M059J (cell line): ENCODE measurements around the genes AADACL2 and DHX36.

GRCh38 chr3:151733818-151734112 is at the start of gene AADACL2:
Gene AADACL2, plus strand, starts transcription at chr3:151733927.
- RAMPAGE, long total RNA: no peak

GRCh38 chr3:151871580-151872188 is 1.8 kb upstream of the SUCNR1 start:
- RAMPAGE, long total RNA: no peak

- RAMPAGE, long total RNA: no peak
Measured at GRCh38 chr3:151875740-151876206, 2.3 kb downstream of the SUCNR1 start.

DNA sequence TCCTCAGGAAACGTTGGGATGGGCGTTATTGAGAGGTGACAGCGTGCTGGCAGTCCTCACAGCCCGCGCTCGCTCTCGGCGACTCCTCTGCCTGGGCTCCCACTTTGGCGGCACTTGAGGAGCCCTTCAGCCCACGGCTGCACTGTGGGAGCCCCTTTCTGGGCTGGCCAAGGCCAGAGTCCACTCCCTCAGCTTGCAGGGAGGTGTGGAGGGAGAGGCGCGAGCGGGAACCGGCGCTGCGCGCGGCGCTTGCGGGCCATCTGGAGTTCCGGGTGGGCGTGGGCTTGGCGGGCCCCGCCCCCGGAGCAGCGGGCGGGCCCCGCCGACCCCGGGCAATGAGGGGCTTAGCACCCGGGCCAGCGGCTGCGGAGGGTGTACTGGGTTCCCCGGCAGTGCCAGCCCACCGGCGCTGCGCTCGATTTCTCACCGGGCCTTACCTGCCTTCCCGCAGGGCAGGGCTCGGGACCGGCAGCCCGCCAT is 54.5 kb downstream of the SUCNR1 start:
- RAMPAGE, long total RNA: no peak

DNA sequence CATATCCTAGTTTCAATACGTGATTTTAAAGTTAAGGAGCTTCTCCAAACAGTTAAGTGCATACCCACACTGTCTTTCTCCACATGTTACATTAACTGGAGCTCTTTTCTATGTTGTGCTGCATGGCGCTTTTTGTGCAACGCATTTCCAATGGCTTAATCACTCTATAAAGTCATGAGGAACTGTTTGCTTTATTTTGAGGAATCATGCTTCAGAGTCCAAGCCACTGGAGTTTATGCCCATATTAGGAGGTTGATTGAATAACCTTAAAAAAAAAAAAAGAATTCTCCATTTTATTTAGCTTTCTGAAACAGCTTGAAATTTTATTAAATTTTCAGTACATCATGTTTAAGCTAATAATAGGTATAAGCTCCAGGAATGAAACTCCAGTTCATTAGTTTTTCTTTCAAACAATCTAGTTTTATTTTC is 109.4 kb upstream of the MBNL1 start:
- RAMPAGE, long total RNA: no peak

DNA sequence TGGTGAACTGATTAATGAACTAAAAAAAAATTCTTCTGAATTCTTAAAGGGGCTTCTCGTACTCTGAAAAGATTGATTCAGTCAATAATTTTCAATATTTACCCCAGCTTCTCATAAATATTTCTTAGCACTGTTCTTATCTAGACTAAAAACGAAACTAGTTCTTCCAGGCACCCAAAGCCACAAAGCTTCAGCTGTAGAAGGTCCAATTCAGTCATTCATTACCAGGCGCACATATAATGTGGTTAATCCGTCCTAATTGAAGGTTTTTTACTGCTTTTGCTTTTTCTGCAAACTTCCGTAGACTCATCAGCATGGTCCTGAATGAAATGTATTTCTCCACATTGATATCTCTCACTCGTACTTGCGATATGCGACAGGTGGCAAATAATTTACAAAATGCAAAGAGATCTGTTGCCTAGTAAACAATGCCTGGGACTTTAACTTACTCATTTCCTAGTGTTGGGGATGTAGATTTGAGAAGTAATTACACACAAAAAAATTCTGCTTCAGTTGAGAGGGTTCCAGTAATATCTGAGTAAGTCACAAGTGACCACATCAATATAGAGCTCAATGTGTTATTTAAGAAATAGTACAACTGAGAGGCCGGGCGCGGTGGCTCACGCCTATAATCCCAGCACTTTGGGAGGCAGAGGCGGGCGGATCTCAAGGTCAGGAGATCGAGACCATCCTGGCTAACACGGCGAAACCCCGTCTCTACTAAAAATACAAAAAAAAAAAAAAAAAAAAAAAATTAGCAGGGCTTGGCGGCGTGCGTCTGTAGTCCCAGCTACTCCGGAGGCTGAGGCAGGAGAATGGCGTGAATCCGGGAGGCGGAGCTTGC is 74.9 kb upstream of the MBNL1 start:
- RAMPAGE, long total RNA: no peak

GRCh38 chr3:152204898-152205692 is 63.6 kb upstream of the MBNL1 start:
- RAMPAGE, long total RNA: no peak

DNA sequence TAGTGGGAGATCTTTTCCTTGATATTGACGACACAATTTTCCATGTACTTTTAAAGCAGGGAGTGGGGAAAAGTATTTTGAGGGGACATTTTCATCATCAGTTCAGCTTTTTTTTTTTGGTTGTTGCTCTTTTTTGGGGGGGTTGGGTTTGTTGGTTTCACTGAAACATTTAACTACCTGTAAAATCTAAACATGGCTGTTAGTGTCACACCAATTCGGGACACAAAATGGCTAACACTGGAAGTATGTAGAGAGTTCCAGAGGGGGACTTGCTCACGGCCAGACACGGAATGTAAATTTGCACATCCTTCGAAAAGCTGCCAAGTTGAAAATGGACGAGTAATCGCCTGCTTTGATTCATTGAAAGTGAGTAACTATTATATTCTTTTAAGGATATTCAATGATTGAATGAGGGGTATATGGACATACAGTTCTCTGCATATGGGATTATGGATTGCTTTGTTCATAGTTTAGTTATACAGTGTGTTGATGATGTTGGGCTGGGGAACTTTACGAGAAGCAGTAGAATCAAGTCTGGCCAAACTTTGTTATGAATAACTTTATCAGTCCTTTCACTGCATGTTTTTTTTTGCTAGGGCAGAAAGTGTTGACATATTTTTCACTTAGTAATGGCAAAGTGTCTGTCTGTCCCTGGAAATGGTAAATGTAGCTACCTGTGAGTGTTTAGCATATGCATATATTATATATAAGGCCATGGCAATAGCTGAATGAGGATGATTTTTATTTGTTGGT is 31.4 kb downstream of the MBNL1 start:
- RAMPAGE, long total RNA: no peak

GRCh38 chr3:152304169-152304787 is 35.5 kb downstream of the MBNL1 start:
- RAMPAGE, long total RNA: no peak

GRCh38 chr3:152315470-152315964 is 46.8 kb downstream of the MBNL1 start:
- RAMPAGE, long total RNA: no peak

DNA sequence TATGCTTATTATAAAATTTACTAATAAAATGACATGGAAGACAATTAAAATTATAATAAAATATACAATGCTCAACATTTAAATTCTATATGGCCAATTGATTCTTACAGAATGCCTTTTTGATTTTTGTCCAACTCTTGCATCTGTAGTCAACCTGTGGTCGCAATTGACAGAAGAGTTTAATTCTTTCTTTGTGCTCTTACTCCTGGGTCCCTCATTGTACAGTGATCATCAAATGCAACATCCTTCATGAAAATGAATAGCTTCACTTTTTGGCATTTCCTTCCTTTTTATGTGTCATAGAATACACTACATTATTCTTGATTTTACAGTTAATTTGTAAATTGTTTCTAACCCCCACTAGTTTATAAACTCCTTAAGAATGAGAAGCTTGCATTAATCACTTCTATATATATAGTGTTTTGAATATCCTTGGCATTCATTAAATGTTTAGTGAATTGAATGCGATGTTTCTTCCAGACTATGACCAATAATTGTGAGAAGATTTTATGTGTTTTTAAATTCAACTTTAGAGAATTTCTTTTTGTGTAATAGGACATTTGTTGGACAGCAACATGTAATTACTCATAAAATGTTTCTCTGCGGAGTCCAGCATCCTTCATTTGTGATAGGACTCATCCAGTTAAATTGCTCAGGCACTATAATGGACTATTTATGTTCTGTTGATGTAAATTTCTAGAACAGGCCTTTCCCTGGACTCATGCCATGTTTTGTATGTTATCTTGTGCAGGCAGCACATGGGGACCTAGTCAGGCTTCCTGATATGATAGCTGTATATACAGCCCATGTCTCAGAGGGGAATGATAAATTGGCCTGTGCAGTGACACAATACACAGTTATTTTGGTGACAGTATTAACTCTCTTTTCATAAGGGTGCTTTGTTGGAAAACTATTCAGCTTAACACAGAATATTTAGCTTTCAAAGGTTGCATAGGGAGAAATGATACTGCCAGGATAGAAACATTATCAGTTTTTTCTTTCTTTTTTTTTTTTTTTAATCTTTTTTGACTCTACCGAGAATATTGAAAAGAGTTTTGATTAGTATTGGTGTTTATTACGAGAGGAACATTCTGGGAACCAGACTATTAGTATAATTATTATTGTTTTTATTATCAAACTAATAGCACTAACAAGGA is 51.3 kb downstream of the MBNL1 start:
- RAMPAGE, long total RNA: no peak

DNA sequence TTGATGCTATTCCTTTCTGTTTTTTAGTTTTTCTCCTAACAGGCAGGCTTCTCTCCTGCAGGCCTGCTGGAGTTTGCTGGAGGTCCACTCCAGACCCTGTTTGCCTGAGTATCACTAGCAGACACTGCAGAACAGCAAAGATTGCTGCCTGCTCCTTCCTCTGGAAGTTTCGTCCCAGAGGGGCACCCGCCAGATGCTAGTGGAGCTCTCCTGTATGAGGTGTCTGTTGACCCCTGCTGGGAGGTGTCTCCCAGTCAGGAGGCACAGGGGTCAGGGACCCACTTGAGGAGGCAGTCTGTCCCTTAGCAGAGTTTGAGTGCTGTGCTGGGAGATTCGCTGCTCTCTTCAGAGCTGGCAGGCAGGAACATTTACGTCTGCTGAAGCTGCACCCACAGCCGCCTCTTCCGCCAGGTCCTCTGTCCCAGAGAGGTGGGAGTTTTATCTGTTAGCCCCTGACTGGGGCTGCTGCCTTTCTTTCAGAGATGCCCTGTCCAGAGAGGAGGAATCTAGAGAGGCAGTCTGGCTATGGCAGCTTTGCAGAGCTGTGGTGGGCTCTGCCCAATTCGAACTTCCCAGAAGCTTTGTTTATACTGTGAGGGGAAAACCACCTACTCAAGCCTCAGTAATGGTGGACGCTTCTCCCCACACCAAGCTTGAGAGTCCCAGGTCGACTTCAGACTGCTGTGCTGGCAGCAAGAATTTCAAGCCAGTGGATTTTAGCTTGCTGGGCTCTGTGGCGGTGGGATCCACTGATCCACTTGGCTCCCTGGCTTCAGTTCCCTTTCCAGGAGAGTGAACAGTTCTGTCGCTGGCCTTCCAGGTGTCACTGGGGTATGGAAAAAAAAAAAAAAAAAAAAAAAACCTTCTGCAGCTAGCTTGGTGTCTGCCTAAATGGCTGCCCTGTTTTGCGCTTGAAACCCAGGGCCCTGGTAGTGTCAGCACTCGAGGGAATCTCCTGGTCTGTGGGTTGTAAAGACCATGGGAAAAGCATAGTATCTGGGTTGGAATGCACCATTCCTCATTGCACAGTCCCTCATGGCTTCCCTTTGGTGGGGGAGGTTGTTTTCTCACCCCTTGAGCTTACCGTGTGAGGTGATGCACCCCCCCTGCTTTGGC is 104.1 kb downstream of the MBNL1 start:
- RAMPAGE, long total RNA: no peak

DNA sequence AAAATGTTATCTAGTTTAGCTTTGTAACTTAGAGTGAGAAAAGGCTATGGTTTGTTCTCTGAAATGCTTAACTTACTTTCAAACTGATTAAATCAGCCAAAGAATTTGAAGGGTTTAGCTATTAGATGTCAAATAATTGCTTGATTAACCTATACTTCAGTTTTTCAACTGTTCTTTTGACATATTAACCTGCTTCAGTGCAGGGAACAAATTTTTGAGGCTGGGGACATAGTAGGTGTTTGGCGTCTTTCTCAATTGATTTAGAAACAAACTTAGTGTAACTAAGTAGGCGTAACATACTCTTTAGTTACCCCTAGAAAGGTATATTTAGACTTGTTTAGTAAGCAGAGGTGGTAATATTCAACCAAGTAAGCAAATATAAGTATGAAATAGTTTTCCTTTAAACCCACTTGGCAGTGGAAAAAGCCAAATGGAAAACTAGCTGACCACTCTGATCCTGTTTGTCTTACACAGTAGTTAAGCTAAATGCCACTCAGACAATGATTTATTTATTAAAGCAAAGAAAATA is 113.1 kb downstream of the MBNL1 start:
- RAMPAGE, long total RNA: no peak

DNA sequence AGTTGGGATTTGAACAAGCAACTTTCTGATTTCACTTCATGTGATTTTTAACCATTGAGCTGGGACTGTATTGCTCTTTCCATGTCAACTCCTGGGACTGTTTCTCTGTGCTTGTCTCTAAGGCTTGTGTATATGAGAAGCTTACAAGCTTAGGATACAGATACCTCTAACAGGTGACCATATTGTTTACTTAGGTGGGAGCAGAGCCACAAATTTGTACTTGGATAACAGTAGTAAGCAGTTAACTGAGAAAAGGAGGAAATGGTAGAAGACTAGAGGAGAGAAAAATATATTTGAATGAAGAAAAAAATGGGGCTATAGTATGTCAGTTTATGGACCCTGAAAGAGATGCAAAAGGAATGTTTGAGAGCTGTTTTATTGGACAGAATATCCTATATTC is 133.7 kb downstream of the MBNL1 start:
- RAMPAGE, long total RNA: no peak

DNA sequence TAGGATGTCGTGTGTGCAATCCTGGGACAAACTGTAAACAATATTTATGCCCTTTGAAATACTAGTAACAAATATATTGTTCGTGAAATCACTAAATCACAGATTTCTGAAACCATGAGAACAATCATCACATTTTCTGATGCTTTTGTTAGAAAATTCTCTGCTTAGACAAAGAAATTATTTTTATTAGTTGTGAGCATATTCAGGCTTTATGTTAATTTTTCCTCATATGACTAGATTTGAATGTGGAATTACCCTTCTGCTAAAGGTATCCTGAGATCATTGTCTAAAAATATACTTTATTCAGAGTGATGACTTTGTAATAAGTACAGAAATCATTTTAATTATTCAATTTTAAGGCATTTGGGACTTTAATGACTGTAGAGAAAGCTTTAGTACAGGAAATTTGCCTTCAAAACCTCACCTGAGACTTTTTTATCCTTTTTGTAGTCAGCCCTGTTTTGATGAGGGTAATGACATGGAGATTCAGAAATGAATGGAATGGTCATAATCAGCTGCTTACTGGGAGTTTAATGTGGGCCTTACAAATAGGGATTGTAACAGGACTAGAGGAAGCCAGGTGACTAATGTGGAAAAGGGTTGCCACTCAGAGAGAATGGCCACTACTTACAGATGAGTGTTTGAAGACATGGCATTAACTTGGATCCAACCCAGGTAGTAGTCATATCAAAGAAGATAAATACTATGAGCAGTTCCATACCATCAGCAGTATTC is 148.2 kb downstream of the MBNL1 start:
- RAMPAGE, long total RNA: no peak

DNA sequence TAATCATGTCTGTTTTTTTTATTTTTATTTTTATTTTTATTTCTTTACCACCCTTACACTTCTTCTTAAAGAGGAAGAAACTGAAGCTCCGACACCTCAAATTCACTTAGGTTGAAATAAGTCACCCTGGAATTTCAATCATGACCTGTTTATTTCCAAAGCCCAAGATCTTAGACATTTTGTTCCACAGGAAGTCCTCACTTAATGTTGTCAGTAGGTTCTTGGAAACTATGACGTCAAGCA is 390.8 kb downstream of the RAP2B start:
- RAMPAGE, long total RNA: no peak

DNA sequence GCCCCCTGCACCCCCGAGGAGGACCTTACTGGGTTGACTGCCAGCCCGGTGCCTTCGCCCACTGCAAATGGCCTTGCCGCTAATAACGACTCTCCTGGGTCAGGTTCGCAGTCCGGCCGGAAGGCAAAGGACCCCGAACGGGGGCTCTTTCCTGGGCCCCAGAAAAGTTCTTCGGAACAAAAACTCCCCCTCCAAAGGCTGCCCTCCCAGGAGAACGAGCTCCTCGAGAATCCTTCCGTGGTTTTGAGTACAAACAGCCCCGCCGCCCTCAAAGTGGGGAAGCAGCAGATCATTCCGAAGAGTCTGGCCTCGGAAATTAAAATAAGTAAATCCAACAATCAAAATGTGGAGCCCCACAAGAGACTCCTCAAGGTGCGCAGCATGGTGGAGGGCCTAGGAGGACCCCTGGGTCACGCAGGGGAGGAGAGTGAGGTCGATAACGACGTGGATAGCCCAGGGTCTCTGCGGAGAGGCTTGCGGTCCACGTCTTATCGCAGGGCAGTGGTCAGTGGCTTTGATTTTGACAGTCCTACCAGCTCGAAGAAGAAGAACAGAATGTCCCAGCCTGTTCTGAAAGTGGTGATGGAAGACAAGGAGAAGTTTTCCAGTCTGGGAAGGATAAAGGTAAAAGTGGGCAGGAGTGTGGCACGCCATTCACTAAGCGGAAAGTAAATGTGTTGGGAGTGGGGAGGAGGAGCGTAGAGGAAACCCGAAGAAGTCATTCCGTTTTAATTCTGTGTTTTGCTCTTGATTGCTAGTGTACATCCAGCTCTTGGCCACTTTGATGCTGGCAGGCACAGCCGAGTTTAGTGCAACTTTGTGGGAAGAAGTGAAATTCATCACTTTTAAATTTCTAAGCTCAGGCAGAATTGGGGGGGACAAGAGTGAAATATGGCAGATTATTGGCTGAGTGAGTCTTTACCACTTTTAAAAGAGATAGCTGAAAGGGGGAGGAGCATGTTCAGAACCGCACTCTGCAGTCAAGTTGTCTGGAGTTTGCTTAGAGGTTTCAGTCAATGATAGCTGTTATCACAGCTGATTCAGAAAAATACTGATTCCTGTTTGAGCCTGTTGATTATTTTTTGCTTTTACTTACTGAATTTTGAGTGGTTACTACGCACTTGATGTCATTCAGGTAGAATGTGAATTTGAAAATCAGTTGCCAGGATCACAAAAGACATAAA is 1.7 kb downstream of the ARHGEF26 start:
- RAMPAGE, long total RNA: no peak

GRCh38 chr3:154323573-154324940 is at the start of gene DHX36:
Gene DHX36, minus strand, starts transcription at chr3:154324487.
- RAMPAGE, long total RNA: no peak

DNA sequence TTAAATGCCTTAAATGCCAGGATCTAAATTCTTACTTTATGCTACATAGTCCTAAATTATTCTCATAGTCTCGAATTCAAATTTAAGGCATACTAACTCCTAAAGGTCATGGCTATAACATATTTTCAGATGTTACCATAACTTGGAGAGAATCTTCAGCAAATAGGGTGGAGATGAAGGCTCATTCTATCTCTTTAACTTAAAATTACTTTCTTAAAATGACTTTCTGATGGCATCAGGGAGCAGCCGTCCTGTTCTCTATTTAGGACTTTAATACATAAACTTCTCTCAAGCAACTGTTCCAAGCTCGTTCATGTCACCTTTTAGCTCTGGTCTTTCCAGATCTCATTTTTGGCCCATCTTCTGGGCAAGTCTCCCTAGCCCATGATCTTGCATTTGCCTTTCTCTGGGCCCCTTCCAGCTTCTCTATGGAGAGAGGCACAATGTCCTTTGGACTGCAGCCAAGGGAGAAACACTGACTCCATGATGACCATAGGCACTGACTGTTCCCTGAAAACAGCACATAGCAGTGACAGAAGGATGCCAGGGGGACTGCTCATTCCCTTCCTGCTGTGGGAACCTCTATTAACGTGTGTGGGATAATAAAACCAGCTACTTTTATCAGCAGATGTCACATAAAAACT is 60.4 kb downstream of the STRIT1 start:
- RAMPAGE, long total RNA: no peak

DNA sequence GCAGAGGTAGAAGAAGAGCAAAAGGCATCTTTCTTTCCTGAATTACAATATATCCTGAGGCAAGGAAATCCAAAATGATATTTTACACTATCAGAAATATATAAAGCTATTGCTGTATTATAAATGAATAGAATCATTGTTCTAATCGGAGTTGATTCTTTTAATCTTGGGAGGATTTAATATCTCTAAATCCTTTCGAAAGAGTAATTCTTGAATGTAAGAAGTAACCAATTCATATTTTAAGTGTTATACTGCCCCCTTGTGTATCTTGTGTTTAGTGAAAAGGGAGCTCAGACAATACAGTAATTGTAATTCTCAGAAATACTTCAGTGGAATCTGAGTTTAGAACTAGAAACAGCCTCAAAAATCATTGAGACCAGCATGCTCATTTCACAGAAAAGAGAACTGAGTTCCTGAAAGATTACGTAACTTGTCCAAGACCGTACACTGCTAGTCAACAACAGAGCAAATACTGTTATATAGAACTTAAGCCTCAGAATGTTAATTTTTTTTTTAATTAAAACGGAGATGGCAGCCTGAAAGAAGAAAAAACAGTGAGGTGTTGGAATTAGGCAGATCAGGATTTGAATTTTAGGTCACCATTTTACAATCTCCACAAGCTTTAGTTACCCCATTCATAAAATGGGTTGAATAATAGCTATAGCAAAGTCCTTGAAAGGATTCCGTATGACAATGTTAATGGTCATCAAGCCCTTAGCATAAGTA is 42.9 kb downstream of the PLCH1 start:
- RAMPAGE, long total RNA: no peak